Skeletal muscle satellite cell (primary cell): ENCODE results near the gene NUDT1.

GRCh38 chr7:1742821-1743356 is 72.8 kb downstream of the ELFN1 start:
- CAGE, long polyA plus RNA = no peak

DNA sequence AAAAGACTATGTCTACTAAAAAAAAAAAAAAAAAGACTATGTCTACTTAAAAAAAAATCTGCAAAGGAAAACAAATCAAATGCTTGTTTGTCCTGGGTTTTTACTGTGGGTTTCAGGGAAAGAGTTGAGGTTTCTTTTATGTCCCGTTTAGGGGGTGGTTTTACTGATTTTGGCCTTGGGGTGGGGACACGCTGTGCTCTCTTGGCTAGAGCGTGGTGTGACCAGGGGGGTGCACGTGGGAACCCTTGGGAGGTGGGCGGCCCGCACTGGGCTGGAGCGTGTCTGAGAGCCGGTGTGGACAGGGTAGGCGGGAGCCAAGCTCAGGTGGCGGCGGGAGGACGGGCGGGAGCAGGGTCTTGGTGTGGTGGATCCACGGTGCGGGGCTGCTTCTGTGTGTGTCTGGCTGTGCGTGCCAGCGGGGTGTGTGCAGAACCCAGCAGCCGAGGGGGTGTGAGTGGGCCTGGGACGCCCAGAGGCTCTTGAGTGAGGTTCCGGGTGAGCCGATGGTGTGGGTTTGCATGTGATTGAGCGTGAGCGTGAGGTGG is 77.9 kb downstream of the ELFN1 start:
- CAGE, long polyA plus RNA = no peak

- CAGE, long polyA plus RNA = no peak
Measured at GRCh38 chr7:1861074-1861416, 191.0 kb downstream of the ELFN1 start.

DNA sequence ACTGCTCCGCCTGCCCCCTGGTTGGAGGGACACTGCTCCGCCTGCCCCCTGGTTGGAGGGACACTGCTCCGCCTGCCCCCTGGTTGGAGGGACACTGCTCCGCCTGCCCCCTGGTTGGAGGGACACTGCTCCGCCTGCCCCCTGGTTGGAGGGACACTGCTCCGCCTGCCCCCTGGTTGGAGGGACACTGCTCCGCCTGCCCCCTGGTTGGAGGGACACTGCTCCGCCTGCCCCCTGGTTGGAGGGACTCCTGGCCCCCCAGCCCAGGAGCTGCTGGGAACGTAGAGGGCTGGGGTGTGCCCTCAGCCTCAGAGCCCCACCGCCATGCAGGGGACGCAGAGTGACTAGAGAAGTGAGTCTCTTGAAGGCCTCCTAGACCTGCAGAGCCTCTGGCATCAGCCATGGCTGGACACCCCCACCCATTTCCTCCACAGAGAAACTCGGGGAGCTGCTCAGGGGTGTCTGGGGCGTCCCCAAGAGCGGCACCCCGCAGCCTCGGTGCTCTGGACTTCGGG is 191.7 kb downstream of the ELFN1 start:
- CAGE, long polyA plus RNA = no peak

- CAGE, long polyA plus RNA = no peak
Measured at GRCh38 chr7:1938921-1939842, 269.1 kb downstream of the ELFN1 start.

- CAGE, long polyA plus RNA = no peak
Measured at GRCh38 chr7:2019342-2020495, 213.0 kb downstream of the MAD1L1 start.

DNA sequence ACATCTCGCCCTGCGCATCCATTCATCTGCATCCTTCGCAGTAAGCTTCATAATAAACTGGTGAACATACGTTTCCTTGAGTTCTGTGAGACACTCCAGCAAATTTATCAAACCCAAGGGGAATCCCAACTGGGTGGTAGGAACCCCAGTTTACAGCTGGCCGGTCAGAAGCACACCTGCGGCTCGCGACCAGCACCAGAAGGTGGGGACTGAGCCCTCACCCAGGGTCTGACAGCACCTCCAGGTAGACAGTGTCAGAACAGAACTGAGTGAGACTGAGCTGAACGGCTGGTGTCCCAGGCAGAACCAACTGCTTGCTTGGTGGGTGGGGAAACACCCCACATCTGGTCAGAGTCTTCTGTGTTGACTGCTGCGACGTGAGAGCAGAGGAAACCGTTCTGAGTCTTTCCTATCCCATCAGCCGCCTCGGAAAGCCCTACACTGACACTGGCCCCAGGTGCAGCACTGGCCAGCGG is 160.8 kb downstream of the MAD1L1 start:
- CAGE, long polyA plus RNA = no peak

DNA sequence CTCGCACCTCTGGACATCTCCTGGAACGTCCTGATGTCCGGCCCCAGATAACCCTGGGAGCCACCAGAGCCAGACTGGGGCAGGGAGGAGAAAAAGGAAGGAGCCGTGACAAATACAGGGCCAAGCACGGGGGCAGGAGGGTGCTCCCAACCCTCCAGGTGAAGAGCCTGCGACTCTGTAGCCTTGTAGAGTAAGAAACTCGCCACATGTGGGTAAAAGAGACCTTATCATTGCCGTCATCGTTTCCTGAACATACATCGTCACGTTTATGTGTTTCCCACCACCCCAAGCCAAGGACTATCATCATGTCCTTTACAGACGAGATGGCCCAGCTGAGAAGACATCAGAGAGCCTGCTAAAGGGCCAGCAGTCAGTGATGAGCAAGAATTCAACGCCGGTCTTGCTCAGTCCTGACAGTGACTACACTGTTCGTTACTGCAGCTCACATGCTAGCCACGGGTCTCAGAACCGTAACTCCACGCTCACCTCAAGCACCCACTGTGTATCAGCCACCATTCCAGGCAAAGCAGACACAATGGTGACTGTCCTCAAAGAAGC is 148.0 kb downstream of the MAD1L1 start:
- CAGE, long polyA plus RNA = no peak

DNA sequence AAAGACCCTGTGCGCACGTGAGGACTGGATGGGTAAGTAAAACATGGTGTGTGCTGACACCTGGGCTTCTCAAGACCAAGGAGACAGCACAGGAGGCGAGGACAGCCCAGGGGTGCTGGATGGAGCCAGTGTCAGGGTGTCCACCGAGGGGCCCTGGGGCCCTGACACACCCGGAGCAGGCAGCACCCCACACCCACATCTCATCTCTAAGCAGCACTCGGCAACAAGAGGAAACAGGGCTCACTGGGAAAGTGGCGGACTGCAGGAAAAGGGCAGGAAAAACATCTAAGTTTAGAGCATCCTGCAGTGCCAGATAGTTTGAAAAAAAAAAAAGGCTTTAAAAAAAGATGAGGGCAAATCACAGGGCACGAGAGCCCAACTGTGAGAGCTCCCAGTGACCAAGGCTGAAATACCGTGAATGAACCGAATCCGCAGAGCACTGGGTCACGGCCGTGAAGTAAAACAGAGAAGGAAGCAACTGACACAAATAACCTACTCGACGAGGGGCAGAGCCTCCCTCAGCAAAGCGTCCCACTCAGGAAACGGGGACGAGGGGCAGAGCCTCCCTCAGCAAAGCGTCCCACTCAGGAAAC is 120.1 kb downstream of the MAD1L1 start:
- CAGE, long polyA plus RNA = no peak

GRCh38 chr7:2120206-2120928 is 112.4 kb downstream of the MAD1L1 start:
- CAGE, long polyA plus RNA = no peak

GRCh38 chr7:2137906-2139033 is 94.5 kb downstream of the MAD1L1 start:
- CAGE, long polyA plus RNA = no peak

- CAGE, long polyA plus RNA = no peak
Measured at GRCh38 chr7:2157462-2158242, 75.1 kb downstream of the MAD1L1 start.

- CAGE, long polyA plus RNA = start-site peak on the minus strand at chr7:2242177-2242183, 46 and 46 reads in 2 replicates; start-site peak on the plus strand at chr7:2242225-2242250, 31 and 78 reads in 2 replicates
Measured at GRCh38 chr7:2242085-2243234, at the start of gene NUDT1. Gene NUDT1 (plus strand): TSS chr7:2242226.

- CAGE, long polyA plus RNA = no peak
Measured at GRCh38 chr7:2309750-2310600, 4.3 kb downstream of the SNX8 start.

- CAGE, long polyA plus RNA = no peak
Measured at GRCh38 chr7:2371633-2372257, 17.1 kb downstream of the EIF3B start.

DNA sequence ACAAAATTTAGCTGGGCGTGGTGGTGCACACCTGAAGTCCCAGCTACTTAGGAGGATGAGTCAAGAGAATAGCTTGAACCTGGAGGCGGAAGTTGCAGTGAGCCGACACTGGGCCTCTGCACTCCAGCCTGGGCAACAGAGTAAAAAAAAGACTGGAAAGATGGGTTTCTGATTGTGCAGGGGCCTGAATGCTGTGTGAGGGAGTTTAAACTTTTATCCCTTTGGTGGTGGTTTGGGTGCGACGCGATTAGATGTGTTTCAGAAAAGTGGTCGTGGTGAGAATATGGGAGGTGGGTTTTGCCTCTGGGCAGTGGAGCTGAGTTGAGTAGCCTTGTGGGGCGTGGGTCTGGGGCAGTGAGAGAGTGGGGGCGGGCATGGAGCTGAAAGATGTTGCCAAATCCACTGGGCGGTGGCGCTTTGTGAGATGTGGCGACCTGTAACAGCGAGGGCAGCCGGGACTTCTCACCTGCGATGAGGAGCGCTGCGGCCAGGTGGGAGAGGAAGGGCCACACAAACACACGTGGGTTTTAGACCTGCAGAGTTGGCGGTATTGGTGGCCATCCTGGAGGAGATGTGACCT is 2.0 kb downstream of the CHST12 start:
- CAGE, long polyA plus RNA = no peak

DNA sequence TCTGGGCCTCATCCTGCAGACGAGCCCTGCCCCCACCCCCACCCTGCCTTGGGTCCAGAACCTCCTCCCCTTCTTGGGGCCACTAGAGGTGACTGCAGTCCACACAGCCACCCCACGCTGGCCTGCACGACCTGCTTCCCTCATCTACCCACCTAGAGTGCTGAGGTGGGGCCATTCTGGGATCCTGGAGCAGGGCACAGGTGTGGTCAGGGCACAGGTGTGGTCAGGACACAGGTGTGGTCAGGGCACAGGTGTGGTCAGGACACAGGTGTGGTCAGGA is 17.5 kb upstream of the GRIFIN start:
- CAGE, long polyA plus RNA = no peak

GRCh38 chr7:2511968-2512820 is 7.4 kb upstream of the LFNG start:
- CAGE, long polyA plus RNA = no peak

DNA sequence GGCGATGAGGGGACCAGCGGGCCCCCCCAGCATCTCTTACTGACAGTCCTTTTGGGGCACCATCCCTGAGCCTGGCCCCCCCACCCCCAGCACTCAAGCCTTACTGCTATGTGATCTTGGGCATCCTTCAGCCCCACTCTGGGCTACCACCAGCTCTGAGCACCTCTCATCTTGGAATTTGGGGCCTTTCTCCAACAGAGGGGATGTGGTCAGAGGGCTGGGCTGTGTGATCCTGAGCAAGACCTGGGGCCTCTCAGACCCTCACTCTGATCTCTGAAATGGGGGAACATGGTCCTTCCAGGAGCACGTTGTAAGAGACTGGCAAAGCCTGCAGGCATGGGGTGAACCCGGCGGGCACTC is 1.9 kb downstream of the LFNG start:
- CAGE, long polyA plus RNA = no peak

GRCh38 chr7:2525951-2527114 is 6.8 kb downstream of the LFNG start:
- CAGE, long polyA plus RNA = no peak